GM23338 (cell line): ENCODE measurements around the gene DCAF16.

GRCh38 chr4:15779363-15779698, 1.2 kb downstream of the CD38 start:
- PRO-cap, result no peak
- RAMPAGE, long total RNA, result no peak

GRCh38 chr4:15809537-15809759, 31.3 kb downstream of the CD38 start:
- PRO-cap, result no peak
- RAMPAGE, long total RNA, result no peak

DNA sequence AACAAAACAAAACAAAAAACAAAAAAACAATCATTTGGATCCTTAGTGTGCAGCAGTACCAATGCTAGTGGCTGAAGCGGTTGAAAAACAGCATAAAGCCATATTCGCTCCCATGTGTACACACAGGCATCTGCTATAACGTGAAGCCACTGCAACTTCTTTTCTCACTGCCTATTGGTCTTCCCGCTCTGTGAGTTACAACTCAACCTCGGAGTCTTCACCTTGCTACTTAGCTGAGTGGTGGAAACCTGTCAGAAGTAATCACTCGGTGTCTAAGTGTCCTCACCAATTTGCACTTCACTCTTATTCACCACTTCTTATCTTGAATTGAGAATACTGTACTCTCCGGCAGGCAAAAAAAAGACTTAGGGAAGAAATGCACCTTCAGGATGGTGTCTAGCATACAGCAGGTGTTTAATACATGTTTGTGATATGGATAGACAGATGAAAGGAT, 527 bp upstream of the PROM1 start:
- PRO-cap, result unidirectional peak, minus-strand start at position 205 of the sequence
- RAMPAGE, long total RNA, result no peak

DNA sequence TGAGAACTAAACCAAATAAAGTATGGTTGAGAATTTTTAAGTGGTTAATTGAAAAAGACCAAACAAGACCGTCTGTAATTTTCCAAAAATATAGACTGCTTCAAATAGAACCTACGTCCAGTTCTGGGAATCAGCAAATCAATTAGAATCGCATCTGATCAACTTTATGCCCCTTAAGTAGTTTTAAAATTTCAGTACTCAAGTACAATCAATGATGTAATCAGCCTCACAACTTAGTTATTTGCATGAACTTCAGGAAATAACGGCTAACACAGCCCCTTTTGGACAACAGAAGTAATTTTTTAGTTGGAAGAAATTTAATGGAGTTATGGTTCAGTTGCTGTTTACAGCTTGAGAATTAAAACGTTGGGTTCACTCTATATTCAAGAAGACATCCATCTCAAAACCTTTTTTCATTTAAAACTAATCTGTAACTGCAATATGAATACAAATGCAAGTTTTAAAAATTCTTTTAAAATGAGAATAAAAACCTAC, 1.1 kb downstream of the TAPT1 start:
- PRO-cap, result no peak
- RAMPAGE, long total RNA, result no peak

- PRO-cap, result no peak
- RAMPAGE, long total RNA, result no peak
These were observed 270.4 kb downstream of the LDB2 start for GRCh38 chr4:16627950-16628565.

DNA sequence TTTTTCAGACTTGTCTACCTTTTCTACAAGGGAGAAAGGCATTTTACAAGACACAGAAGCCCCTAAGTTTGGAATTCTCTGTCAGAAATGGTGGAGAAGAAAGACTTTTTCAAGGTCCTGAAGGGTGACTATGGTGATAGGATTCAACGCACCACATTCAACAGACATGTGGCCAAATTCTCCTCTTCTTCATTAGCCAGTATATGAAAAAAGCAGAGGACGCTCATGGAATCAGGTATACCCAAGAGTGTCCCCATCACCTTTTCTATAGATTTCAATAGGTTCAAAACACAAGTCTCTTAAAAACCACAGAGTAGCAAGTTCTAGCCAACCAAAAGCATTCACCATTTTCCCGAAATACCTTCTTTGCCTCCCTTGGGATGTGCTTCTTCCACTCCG, 156.0 kb downstream of the LDB2 start:
- PRO-cap, result no peak
- RAMPAGE, long total RNA, result no peak

DNA sequence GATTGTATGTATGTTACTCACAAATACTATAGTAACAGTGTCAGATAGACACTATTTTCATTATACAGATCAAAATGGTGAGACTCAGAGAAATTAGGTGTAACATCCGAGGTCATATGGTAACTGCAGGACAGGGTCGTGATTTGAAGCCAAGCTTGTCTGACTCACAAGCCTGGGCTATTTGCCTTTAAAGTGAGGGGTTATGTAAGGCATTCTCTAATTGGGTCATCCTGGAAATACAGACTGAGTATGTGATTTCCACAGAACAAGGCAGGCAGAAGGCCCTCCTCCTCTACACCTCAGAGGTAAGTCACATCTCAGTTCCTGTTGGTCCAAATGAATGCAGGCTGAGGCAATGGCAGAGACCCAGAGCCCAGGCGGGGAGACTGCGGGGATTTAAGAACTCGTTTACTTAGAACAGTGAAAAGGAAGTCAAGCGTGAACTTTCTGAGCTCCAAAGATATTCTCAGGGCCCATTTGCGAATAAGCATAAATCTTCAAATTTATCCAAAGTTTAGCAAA, 153.4 kb downstream of the LDB2 start:
- PRO-cap, result no peak
- RAMPAGE, long total RNA, result no peak

- PRO-cap, result no peak
- RAMPAGE, long total RNA, result no peak
These were observed 62.7 kb downstream of the LDB2 start for GRCh38 chr4:16835636-16836251.

DNA sequence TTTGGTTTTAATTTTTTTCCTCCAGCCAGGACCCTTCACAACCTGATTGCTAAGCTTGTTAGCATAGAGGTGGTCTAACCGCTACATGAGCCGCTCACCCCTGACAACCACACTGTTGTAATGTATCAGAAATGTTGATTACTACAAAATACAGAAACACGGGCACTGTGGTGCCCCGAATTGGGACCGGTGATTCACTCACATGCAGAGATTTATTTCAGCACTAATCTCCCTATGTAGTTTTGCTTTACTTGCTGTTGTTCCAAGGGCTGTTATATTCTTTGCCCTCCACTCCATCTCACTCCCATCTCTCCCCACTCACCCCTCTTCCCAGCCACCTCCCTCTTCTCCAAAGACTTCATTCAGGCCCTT, 572 bp upstream of the LDB2 start:
- PRO-cap, result no peak
- RAMPAGE, long total RNA, result no peak

GRCh38 chr4:17482626-17483186, 29.2 kb downstream of the QDPR start:
- PRO-cap, result no peak
- RAMPAGE, long total RNA, result no peak

GRCh38 chr4:17771552-17771930, 9.9 kb downstream of the FAM184B start:
- PRO-cap, result no peak
- RAMPAGE, long total RNA, result no peak

DNA sequence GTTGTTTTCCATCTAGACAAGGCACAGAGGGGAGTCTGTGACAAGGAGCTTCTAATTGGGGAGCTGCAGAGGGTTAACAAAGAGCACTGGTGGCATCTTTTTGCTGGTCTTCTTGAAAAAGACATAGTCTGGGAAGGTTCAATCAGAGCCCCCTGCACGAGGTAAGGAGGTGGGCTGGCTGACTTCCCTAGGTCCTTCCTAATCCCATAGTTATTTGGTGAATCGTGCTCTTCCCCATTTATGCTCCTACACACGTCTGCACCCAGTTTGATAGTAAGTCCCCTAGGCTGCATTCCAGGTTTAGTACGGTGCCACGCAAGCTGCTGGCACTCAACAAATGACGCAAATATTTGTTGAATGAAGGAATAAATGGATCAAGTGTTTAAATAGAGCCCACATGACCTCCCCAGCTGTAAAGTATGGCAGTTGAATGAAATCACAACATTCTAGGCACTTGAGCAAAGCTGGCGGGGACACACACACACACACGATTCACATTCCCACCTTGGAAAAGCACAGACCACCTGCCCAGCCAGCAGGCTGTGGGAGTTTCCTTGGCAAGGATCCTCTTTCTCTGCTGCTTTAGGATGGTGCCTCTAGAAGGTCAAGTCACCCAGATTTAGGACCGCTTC, 911 bp downstream of the FAM184B start:
- PRO-cap, result no peak
- RAMPAGE, long total RNA, result no peak

DNA sequence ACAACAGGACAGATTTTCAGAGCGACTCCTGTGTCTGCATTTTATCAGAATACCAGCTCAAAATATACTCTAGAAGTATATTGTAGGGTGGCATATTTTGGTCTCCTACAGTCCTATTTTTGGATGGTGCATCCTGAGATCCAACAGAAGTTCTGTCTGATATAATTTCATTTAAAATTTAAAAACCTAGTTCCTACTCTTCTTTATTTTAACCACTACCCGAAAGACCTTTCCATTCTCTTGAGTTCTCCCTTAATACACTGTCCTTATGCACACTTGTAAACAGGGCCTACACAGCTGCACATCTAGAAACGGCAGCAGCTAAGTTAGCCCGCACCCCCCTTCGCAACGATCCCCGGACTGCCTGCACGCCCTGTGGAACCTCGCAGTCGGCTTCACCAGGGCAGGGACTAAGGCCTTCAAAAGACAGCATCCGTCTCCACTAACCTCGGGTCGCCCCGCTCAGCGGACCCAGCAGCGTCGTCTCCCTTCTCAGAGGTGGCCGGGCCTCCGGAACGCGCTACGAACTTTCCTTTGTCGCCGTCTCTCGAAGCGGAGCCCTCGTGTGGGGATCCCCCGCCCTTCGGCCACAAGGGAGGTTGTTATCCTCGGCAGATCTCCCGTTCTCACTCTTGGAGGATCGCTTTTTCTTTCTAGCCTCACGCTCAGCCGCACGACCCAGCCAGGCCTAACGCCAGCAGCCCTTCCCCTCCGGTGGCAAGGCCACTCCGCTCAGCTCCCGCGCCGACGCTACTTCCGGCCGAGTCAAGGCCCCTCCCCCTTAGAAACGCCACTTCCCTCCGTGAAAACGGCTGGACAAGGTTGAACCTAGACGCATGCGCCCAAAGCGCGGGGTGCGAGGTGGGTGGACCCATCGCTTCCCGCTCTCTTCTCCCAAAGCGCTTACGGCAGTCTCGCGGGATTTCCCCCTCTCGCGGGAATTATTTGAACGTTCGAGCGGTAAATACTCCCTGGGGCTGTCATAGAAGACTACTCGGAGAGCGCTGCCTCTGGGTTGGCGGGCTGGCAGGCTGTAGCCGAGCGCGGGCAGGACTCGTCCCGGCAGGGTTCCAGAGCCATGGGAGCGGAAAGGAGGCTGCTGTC, at the start of gene DCAF16:
Gene DCAF16, minus strand, starts transcription at position 758 of the 1,104 bp plus-strand sequence.
- PRO-cap, result unidirectional peak, plus-strand start at position 273 of the sequence; bidirectional peak, plus-strand start at position 993 of the sequence, minus-strand start at position 730 of the sequence
- RAMPAGE, long total RNA, result start-site peak on the minus strand centred at position 726 of the sequence, 54 bp wide, 565 and 219 reads in 2 replicates; start-site peak on the plus strand centred at position 939 of the sequence, 196 bp wide, 1,184 and 132 reads in 2 replicates

DNA sequence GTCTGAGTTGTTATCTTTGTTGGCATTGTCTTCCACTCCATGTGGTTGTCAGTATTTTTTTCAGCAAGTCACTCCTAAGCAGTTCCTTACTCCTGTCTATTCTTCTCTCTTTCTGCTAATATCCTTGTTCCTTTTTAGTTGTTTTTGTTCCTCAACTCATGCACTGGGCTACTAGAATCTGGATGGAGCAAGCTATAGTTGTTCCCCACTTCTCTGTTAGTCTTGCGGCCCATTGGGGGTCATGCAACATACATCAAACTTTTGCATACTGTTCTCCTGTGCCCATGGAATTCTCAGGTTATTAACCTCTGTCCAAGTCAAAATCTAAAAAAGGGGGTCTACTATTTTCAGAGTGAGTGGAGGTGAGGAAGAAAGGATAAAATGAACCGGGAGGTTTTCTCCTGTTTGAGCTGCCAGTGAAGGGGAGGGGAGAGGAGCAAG, 300.1 kb upstream of the LCORL start:
- PRO-cap, result no peak
- RAMPAGE, long total RNA, result no peak

- PRO-cap, result no peak
- RAMPAGE, long total RNA, result no peak
These were observed 141.5 kb upstream of the SLIT2 start for GRCh38 chr4:20110182-20110613.

DNA sequence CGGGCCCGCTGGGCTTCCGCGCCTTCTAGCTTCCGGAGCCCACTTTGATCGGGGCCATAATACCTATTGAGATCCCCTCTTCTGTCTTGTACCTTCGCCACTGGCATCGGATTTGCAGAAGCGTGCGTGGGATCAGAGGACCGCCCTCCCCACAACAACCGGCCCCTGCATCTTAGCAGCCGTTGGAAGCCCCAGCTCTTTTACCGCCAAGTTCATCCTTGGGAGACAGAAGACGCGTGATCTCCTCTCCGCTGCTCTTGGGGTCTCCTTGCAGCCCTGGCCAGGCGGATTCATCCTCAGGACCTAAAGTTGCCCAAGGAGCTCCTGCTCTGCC, 1.5 kb downstream of the SLIT2 start:
- PRO-cap, result no peak
- RAMPAGE, long total RNA, result no peak

GRCh38 chr4:20567058-20567628, 133.1 kb upstream of the PACRGL start:
- PRO-cap, result no peak
- RAMPAGE, long total RNA, result no peak

DNA sequence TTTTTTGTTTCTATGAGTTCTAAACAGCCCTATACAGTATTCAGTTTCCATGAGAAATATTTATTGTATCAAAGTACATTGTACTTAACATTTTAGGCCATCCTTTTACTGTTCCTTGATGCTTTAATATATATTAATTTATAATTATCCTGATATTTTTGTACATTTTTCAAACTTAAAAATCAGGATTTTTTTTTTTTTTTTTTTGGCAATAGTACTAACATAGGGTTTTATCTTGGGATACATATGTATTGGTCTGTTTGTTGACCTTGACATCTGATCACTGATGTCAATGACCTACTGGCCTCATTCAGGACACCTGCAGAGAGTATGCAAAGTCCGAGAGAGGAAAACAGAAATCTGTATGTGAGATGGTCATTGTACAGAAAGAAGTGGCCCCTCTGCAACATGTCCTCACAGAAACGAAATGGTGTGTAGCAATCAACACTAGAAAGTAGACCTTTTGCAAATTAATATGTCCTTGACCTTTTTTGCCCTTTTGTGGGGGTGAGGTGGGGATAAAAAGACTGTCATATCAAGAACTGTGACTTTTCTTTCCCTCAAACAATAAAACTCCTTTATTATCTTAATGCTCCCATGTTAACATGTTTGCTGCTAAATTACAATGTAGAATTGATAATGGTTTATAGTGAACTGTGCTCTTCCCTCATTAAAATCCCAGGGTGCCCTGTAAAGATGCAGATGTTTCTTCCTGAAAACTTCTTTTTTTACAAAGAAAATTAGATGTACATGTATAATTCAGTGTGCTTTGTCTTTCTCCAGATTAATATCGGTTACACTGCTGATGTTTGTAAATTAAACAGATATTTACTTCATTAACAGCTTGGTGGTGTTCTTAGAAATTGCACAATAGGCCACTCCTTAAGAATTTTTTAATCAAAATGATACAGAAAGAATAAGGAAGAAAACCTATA, 80.3 kb upstream of the PACRGL start:
- PRO-cap, result no peak
- RAMPAGE, long total RNA, result no peak

- PRO-cap, result no peak
- RAMPAGE, long total RNA, result no peak
These were observed 123.6 kb downstream of the ADGRA3 start for GRCh38 chr4:22392217-22392779.

DNA sequence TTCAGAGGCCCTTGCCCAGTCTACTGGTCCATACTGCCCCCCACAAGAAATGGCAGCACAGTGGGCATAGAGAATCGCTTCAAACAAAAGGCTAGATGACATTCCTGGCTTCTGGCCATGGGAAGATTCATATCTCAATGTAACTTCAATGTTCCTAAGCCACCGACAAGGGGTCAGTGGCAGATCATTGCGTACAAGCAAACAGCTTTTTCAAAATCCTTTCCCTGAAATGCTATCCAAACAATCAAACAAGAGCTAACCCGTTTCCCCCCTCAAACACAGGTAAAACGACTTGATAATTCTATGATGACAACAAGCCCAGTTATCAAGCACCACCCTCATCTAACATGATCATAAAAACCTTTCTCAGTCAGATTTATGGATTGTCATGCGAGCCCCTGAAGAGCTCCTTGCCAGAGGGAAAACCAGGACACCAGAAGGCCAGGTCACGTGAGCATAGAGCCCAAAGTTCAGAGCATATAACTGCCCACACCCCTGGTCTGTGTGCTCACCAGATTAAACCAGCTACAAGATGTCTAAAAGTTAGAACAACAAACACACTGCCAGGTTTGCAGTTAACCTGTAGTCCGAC, 247.9 kb upstream of the PPARGC1A start:
- PRO-cap, result no peak
- RAMPAGE, long total RNA, result no peak